Cerebral cortex (tissue), 2 donors: ENCODE results near the genes ZNF282 and KRBA1.

- PRO-cap, 2 experiments: no peak in any of the 2 experiments
Observed at GRCh38 chr7:149154006-149154400, 6.8 kb downstream of the ZNF398 start.

- PRO-cap, 2 experiments: no peak in any of the 2 experiments
Observed at GRCh38 chr7:149178962-149180387, 15.9 kb upstream of the ZNF282 start.

DNA sequence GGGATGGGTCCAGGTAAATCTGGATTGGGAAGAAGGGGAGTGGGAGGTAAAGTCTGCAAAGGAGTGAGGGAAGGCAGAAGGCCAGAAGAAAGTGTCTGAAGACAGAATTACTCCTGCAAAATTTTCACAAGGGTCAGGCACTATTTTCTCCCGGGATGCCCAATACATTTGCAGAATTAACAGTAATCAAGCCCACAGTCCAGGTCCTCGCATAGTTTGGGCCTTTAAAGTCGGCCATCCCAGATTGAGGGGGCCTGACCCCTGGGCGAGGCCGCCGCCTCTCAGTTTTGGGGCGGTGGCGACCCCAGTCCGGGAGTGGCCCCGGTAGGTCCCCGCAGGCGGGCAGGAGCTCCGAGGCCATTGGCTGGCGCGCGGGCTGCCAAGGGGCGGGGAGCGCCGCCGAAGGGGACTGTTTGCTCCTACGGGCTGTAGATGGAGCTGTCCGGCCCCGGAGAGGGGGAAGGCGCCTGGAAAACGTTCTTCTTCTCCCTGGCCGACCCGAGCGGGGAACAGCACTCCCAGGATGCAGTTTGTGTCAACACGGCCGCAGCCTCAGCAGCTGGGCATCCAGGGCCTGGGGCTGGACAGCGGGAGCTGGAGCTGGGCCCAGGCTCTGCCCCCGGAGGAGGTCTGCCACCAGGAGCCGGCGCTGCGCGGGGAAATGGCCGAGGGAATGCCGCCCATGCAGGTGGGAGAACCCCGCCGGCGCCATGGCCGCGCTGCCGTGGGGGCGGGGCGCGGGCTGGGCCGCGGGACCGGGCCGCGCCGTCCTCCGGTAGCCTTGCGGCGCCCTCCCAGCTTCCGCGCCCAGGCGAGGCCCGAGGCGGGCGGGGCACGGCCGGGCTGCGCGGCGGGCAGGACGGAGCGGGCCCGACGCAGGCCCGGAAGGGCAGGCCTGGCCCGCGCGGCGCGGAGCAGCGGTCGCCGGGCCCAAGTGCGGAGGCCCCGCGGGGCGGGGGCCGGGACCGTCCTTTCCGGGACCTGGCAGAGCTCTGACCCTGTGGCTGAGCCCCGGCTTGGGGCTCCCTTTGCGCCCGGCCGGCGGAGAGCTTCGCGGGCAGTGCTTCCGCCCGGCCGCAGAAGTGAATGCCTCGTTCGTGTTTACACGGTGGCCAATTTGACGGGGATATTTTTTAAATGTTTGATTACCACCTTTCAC is at the start of gene ZNF282:
ZNF282 (plus strand) TSS at position 480 of the 1,159 bp plus-strand sequence.
- PRO-cap, 2 experiments: peak in 1 of 2 experiments; most common plus-strand start position 441 of the sequence (in 1); most common minus-strand start position 283 of the sequence (in 1)

DNA sequence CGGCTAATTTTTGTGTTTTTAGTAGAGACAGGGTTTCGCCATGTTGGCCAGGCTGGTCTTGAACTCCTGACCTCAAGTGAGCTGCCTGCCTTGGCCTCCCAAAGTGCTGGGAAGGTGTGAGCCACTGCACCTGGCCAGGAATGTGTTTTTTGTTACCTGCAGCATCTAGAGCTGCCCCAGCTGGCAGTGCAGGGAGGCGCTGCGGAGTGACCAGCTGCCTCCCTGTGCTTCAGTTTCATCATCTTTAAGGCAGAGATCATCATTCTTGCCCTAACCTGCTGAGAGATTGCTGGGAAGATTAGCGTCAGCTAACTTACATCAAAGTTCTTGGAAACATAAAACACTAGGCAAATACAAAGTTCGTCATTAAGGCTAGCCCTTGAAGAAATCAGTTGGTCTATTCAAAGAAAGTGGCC is 2.3 kb downstream of the ZNF282 start:
- PRO-cap, 2 experiments: no peak in any of the 2 experiments

- PRO-cap, 2 experiments: no peak in any of the 2 experiments
Observed at GRCh38 chr7:149250146-149250565, 10.7 kb downstream of the ZNF212 start.

DNA sequence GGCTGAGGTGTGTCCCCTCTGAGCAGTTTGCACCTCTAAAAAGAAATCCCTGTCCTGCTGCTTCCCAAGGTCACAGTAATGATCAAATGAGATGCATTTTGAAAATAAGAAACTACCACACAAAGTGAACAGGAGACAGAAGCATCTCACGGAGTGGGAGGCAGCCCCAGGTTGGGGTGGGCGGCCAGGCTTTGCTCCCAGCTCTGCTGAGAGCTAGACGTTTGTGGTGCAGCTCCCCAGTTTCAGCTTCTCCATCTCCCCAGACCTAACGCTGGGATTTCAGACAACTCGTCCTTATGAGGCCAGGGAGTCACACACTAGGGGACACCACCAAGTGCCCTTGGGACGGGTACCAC is 12.5 kb upstream of the ZNF777 start:
- PRO-cap, 2 experiments: no peak in any of the 2 experiments

GRCh38 chr7:149623793-149624409 is 90.8 kb upstream of the KRBA1 start:
- PRO-cap, 2 experiments: no peak in any of the 2 experiments

- PRO-cap, 2 experiments: peak in 1 of 2 experiments; most common plus-strand start chr7:149714781 (in 1); most common minus-strand start chr7:149714684 (in 1)
Observed at GRCh38 chr7:149714398-149715374, at the start of gene KRBA1. Gene KRBA1, plus strand, starts transcription at chr7:149714951.

DNA sequence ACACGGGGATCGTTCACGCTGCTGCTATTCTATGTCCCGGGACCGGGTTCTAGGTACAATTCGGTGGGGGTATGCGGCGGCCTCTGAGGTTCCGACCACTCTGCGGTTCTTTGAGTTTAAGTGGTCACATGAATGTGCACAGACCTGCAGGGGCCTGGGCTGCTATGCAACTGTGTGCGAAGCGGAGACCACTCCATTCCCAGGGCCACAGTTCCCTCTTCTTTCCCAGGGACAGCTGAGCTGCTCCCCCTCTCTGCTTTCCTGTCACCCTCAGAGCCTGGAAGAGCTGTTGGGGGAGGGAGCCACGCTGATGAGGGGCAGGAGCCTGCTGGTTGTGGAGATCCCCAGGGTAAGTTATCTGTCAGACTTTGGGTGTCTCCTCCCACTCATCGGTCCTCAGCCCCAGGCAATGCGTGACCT is 5.0 kb downstream of the KRBA1 start:
- PRO-cap, 2 experiments: no peak in any of the 2 experiments

DNA sequence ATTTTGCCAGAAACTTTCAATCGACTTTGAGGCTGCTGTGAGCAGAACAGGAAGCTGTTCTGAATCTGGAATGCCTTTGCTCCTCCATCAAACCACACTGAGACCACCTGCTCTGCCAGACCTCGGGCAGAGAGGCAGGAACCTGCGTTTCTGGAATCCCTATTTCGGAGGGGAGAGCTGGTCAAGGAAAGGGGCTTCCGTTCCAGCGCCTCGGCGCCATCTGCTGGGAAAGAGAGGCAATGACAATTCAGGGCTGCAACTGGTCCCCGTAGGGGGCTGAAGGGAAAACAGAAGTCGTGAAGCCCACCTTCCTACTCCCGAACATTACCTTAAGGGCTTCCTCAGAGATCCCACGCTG is 27.4 kb downstream of the KRBA1 start:
- PRO-cap, 2 experiments: no peak in any of the 2 experiments

DNA sequence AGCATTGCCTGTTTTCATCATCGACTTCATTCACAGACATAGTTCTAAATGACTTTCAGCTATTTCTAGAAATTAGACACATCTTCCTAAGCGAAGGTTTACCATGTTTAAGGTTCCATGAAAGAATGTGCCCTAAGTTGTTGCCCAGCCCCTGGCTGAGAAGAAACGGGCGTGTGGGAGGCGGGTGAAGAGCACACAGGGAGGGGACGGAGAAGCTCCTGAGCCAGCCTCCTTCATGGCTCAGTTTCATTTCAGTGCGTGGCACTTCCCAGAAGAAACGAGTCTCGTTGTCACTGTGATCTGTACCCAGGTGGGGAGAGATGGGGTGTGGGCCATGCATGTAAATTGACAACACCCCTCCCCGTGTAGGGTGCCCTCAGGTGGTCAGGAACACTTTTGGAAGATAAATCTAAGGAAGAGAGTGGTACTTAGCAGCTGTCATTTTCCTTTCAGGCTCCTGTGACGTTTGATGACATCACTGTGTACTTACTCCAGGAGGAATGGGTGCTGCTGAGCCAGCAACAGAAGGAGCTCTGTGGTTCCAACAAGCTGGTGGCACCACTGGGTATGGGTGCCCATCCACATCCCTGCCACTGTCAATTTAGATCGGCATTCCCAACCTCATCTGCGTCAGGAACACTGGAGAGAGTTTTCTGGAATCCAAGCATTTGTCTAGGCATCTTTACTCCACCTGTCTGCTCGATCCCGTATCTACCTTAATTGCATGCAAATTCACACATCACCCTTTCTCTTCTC is 6.2 kb downstream of the ZNF862 start:
- PRO-cap, 2 experiments: no peak in any of the 2 experiments

DNA sequence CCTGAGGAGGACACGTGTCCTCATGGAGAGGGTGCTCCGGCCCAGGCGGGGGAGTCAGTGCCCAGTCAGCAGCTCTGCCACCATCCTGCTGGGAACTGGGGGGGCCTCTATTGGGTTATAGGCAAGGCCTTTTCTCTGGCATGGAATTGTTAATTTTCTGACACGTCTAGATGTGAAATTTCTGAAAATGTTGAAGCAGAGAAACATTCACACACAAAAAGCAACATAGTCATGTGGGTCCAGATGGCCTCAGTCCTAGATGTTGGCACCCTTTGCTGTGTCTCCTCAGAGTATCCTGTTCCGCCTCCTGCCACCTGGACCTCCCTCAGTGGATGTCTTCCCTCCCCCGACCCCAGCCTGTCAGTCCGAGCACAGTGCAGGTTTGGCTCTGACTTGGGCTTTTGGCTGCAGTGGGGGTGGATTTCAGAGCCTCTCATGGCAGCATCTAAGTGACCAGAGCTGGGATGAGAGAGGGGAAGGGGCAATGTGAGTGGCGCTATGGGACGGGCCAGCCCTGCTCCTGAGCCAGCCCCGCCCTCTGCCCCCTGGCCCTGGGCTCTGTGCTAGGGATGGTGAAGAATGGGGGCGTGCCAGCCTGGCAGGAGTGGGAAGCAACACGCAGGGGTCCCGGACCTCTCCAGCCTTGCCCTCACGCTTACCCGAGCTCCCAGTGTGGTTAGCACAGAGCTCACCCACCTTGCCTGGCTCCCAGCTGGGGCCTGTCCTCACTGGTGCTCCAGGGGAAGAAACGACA is 6.1 kb downstream of the ATP6V0E2 start:
- PRO-cap, 2 experiments: no peak in any of the 2 experiments

DNA sequence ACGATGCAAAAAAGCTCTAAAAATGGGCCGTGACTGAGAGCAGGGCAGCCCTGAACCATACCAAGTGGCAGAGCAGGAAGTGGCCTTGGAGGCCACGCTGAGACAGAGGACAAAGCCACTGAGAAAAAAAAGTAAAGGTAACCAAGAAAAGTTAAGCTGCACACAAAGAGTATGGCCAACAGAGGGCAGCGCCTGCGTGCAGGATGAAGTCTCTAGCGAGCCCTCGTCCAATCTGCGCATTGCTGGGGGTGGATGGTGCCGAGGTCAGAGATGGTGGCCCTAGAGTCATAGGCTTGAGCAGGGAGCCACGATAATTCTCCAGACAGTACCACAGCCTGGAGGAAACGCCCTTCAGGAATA is 9.6 kb downstream of the ATP6V0E2 start:
- PRO-cap, 2 experiments: no peak in any of the 2 experiments

DNA sequence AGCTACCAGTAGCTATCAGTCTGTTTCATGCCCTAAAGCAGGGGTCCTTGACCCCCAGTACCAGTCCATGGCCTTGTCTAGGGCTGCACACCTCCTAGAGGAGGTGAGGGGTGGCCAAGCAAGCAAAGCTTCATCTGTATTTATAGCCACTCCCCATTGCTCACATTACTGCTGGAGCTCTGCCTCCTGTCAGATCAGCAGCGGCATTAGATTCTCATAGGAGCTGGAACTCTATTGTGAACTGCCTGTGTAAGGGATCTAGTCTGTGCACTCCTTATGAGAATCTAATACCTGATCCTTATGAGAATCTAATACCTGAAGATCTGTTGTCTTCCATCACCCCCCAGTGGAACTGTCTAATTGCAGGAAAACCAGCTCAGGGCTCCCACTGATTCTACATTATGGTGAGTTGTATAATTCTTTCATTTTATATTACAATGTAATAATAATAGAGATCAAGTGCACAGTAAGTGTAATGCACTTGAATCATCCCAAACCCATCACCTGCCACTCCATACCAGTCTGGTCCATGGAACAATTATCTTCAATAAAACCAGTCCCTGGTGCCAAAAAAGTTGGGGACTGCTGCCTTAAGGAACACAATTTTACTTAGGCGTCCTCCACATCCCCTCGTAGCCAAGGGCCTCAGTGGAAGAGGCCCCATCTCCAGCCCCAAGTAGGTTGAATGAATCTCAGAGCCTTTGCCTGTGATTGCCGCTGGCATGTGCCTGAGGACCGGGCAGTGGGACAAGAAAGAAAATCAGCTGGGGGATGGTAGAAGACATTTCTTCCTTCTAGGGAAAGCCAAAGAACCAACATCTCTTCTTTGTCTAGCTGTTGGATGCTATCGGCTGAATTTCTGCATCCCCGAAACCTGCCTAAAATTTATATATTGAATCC is 154.8 kb upstream of the LRRC61 start:
- PRO-cap, 2 experiments: no peak in any of the 2 experiments

DNA sequence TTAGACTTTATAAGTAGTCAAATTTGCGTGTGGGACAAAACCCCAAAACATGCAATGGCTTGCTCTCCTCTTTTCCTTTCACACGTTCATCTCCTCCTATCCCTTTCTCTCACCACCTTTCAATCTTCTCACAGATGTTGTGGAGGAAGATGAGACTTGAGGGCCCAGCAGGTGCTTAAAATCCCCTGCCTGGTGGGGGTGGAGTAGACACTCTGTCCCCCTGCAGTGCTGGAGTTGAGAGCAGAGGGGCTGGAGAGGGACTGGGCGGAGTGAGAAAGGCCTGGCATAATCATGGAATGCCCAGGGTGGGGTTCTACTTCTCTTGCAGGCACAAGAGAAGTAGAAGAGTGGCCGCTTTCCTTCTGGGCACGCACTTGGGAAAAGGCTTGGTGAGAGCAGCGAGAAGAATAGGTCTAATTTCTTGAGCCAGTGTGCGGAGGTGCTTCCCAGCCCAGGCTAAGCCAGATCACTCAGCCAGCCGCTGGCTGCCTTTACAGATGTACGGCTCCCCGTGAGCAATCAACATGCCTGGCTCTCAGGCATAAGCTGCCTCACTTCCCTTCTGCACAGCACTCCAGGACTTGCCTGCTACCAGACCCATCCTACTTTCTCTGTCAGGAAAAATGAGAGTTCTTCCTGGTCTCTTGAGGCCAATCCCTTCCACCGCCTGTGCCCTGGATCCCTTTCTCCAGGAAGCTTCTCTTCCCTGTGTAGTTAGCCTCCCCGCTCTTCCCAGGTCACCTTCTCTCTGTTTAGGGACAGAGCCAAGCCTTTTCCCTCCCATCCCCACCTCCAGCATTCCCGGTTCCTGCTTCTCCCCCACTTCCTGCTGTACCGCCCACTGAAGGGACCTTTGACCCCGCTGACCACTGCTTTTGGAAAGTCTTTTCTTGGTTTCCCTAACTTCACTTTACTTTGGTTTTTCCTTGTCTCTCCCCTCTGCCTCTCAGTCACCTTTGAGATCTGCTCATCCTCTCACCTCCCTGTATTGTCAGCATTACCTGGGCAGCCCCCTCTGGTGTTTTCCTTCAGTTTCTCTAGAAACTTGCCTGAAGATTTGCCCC is 1.0 kb upstream of the ACTR3C start:
- PRO-cap, 2 experiments: no peak in any of the 2 experiments

DNA sequence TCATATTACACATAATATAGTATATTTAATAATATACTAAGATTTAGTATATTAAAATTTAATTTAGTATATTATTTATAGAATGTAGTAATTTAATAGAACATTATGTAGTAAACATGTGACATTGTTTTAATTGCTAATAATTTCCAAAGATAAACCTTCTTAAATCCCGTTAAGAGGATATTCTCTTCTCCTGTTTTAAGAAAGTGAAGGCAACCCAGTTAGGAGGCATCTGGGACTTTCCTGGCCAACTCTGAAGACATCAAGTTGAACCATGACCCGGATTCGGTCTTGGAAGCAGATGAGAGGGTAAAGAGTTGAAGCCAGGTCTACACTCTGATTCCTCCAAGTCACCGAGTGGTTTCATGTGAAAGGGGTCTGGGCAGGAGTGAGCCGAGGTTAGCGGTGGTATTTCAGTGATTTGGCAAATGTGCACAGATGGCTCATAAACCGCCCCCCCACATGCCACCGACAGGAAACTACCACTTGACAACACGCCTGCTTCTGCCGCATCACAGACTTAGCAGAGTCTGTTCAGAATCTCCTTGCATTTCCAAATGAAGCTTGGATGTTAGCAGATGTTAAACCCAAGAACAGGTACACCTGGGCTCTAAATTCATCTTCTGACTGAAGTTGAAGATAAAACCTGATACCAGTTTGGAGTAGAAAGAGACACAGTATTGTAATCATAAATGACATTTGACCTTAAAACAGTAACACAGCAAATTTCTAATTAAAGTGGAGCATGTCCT is 11.3 kb upstream of the REPIN1 start:
- PRO-cap, 2 experiments: no peak in any of the 2 experiments

DNA sequence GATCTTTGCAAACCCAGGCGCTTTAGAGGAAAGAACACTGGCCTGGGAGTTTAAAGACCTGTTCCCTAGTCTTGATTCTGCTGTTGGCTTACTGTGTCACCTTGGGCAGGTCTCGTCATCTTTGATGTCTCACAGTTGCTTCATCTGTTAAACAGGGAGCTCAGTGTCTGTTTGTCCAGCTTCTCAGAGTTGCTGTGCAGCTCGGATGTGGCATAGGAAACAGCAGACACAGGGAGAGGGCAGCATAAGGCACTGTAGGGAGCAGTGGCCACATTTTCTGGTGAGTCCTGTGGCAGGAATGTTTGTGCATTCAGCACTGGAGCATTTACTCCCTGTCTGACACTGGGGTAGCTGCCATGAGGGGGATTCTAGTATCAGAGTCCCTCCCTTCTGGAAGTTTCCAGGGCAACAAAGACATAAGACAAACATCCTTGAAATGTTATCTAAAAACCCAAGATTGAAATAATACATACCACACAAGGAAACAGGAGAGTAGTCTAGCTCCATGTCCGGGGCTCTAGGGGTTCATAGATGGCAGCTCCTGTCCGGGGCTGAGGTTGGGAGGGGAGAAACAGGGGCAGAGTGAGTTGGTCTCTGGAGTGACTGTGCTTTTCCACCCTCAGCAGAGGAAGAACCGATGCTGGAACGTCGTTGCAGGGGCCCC is 2.1 kb downstream of the REPIN1 start:
- PRO-cap, 2 experiments: no peak in any of the 2 experiments

DNA sequence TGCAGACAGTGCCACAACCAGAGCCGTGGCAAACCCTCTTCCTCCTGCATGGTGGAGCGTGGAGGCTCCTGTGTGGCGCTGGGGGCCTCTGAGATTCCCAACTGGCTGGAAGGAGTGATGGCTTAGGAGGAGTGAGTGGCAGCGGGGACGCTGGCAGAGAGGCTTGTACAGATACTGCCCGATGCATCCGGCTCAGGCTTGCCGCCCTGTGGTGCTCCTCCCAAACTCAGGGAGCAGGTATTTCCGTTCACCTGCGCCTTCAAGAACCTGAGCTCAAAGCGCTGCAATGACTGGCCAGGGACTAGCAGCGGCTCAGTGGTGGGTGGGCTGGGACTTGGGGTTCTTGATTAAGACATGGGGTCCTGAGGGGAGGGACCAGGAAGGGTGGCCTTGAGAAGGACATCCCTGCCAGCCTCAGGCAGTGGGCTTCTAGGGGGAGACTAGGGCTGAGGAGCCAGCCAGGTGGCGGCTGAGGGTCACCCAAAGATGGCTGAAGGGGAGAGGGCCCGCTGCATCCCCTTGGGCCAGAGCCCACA is 3.0 kb downstream of the ZNF775 start:
- PRO-cap, 2 experiments: peak in 1 of 2 experiments; most common plus-strand start position 170 of the sequence (in 1); most common minus-strand start position 165 of the sequence (in 1)

GRCh38 chr7:150448359-150449271 is 1.8 kb upstream of the GIMAP8 start:
- PRO-cap, 2 experiments: no peak in any of the 2 experiments

DNA sequence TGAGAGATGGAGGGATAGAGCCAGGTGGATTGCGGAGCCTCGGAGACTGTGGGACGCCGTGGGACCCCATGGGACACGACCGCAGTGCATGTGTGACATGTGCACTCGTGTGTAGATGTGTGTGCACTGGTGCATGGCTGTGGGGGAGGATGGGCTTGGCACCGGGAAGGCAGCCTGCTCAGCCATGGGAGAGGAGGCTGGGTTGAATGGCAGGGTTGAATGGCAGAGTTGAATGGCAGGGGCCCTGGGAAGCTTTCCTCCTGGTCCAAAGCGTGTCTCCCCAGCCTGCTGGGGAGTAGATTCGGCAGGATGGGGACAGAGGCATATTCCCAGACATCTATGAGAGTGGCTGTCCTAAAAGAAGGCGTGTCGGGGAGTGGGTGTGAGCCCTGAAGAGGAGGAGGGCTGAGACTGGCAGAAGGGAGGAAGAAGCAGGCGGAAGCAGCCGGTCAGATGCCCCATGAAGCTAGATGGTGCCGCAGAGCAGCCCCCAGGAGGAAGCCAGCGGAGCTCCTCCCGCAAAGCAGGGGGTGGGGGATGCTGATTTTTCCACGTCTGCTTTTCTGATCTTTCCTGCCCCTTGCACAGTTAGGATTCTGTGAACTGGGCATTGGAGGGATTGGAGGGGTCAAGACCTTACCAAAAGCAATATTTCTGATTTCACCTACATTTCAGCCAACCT is 888 bp downstream of the GIMAP8 start:
- PRO-cap, 2 experiments: peak in 1 of 2 experiments; most common plus-strand start position 481 of the sequence (in 1); most common minus-strand start position 341 of the sequence (in 1)